Esophagus muscularis mucosa (tissue), 4 donors: ENCODE results near the genes DNAH2 and TMEM107.

- PRO-cap, result unidirectional peak, plus-strand start at chr17:7686680
- RAMPAGE, long total RNA, 4 experiments, result no peak in any of the 4 experiments
These were observed 790 bp downstream of the TP53 start for GRCh38 chr17:7686362-7687037.

DNA sequence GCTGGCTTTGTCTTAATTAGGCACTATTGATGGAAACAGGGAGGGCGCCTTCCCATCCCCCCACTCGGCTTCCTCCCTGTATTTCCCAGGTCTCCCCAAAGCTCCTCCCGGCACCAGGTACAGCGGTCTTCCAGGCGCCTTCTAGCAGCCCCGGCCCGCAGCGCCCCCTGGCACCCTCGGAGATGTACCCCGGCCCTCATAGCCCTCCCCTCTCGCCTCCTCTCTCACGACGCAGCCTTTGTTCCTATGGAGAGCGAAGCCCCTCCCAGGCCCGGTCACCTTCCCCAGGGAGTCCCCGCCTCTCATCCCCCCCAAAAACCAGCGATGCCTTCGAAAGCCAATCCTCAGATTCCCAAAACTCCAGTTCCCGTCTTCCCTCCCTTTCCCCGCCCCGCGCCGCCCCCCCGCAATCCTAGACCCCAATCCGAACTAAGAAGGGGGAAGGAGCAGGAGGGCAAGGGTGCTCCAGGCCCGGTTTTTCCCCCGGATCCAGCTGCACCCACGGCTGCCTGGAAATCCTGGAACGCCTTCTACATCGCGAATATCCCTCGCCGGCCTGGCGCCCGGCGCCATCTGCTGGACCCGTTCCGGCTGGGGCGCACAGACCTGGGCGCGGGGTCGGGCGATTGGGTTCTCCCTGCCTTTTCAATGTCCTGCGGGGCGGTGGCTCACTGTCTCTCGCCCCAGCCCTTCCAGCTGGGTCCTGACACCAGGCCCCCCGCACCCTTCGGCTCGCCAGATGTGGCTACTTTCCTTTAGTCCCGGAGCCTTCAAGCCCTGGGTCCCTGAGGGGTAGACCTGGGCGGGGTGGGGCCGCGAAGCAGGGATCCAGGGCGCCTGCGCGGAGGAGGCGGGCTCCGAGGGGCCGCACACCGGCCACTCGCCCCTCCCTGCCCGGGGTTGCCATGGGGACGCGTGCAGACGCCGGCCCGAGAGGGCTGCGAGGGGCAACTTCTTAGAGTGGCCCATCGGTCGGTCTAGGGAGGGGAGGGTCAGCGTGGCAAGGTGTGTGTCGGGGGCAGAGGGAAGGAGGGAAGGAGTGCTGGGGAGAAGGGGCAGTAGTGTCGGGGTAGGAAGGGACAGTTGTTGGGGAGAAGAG, at the start of gene DNAH2:
Gene DNAH2, plus strand, starts transcription at position 918 of the 1,099 bp plus-strand sequence.
- PRO-cap, result no peak
- RAMPAGE, long total RNA, 4 experiments, result no peak in any of the 4 experiments

DNA sequence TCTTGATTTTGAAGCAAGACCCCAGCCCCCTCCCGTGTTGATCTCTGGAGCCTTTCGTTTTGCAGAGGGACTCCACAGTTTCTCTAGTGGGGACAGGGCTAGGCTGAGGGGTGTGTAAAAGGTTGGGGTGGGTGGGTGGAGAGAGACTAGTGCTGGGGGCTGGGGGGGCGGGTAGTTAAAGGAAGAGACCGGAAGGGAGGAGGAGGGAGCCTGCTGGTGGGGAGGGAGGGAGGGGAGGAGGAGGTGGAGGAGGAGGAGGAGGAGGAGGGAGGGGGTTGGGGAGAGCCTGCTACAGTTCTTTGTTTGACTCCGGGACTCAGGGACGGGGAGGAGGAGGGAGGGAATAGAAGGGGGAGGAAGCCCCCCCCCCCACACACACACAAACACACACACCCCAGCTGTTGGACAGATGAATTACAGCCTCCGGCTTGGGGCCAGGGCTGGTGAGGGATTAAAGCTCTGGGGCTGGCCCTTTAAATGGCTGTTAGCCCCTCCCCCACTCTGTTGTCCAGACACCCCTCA, 4.1 kb downstream of the KDM6B start:
- PRO-cap, result no peak
- RAMPAGE, long total RNA, 4 experiments, result no peak in any of the 4 experiments

DNA sequence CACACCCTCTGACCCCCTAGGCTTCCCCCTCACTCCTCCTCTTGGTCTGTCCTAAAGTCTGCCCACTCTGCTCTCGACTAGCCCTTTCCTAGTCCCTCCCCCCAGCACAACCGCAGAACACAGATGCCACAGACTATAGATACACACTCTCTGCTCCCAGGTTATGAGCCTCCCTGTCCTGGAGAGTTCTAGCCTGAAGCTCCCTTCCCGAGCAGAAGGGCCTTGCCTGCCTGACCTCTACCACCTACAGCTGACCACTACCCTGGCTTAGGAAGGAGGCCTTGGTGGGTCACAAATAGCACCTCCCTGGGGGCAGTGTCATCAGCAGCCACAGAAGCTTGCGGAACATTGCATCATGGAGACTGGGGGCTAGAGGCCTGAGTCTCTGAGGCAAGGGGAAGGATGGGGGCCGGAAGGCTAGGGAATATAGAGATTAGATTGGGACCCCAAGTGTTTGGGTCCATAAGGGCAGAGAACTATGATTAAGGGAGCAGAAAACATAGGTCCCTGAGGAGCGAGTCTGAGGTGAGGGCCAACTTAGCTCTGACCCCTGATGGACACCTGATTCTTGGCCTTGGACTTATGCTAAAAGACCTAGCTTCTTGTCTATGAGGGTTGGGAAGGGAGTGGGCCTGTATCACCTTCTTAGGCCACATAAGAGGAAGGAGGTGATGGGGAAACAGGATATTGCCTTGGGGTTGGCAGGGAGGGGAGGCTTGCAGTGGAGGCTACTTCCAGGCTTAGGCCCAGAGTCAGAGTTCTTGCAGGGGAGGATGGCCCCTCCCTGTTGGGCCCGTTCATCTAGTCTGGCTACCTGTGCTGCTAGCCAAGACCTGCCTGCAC, 4.8 kb downstream of the KDM6B start:
- PRO-cap, result no peak
- RAMPAGE, long total RNA, 4 experiments, result no peak in any of the 4 experiments

GRCh38 chr17:7842490-7843507, 8.8 kb downstream of the KDM6B start:
- PRO-cap, result bidirectional peak, plus-strand start at chr17:7842861, minus-strand start at chr17:7842751; bidirectional peak, plus-strand start at chr17:7843181, minus-strand start at chr17:7843069
- RAMPAGE, long total RNA, 4 experiments, result no peak in any of the 4 experiments

DNA sequence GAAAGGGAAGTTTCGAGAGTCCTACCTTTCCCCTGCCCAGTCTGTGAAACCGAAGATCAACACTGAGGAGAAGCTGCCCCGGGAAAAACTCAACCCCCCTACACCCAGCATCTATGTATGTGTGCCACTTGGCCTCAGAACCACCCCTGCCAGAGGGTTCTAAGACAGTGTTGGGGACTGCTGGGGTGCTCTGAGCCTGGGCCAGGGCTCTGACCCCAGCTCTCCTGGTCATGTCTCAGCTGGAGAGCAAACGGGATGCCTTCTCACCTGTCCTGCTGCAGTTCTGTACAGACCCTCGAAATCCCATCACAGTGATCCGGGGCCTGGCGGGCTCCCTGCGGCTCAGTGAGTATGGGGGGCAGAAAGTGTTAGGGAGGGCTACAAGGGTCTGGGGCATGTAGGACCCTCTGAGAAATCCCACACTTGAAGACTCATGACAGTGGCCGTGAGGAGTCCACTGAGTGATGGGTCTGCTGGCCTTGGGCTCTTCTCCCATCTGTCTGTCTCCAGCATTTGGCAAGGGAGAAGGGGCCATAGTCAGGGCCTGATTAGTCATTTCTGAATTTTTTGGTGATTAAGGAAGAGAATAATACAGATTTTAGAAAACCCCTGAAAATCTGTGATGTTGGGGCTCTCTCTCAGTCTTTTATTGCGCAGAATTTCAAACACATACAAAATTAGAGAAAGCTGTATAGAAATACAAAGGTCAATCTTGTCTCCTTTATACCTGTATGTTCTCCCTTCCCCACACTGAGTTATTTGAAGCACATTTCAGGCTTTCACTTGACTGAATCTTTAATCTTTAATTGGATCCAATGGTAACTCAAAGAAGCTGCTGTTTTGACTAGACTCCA, 4.8 kb upstream of the TMEM88 start:
- PRO-cap, result no peak
- RAMPAGE, long total RNA, 4 experiments, result no peak in any of the 4 experiments

- PRO-cap, result no peak
- RAMPAGE, long total RNA, 4 experiments, result no peak in any of the 4 experiments
These were observed 1.1 kb upstream of the TMEM88 start for GRCh38 chr17:7853324-7854557.

DNA sequence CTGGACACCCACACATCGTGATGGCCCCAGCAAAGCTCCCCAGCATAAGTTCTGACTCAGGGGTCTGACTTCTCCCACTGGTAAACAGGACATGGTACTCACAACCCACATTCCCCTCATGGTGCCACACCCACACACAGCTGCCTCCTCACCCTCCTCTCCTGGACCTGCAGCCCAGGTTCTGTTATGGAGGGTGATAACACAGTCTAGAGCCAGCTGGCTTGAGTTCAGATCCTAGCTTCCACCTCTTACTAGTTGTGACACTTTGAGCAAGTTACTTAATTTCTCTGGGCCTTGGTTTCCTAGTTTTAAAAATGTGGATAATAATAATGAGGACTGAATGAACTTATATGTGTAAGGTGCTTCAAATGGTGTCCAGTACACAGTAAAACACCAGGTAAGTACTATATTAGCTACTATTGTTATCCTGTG, 841 bp upstream of the RNF227 start:
- PRO-cap, result no peak
- RAMPAGE, long total RNA, 4 experiments, result no peak in any of the 4 experiments

DNA sequence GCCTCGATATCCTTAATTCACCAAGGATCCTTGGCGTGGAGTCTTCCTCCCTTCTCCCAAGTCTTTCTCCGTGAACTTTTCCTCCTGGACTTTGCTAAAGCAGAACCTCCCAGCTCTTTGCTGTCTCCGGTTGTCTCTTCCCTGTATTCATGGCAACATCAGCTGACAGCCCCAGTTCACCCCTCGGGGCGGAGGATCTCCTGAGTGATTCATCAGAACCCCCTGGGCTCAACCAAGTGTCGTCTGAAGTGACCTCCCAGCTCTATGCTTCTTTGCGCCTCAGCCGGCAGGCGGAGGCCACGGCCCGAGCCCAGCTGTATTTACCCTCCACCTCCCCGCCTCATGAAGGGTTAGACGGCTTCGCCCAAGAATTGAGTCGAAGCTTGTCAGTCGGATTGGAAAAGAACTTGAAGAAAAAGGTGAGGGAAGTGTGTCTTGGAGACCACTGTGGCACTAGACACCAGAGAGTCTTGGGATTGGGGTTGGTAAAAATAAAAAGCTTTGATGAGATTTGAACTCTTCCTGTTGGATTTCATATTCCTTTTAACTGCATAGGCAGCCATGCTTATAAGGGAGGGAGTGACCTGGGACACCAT, 1.0 kb downstream of the CNTROB start:
- PRO-cap, result unidirectional peak, minus-strand start at position 151 of the sequence
- RAMPAGE, long total RNA, 4 experiments, result no peak in any of the 4 experiments

DNA sequence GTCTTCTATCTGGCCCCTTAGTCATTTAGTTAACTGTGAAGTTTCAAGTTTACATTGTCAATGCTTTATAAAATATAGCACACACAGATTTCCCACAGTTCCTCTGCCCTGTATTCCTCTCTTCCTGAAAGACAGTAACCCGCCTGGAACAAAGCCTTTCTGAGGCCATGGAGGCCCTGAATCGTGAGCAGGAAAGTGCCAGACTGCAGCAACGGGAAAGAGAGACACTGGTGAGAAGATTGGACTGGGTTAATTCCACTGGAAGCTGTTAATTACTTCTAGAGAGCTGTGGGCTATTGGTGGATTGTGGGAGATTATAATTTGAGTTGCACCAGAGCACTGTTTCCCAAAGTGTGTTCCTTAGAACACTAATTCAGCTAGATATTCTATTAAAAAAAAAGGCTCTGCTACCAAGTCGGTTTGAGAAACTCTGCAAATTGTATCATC, 5.0 kb downstream of the CNTROB start:
- PRO-cap, result no peak
- RAMPAGE, long total RNA, 4 experiments, result no peak in any of the 4 experiments

- PRO-cap, result no peak
- RAMPAGE, long total RNA, 4 experiments, result no peak in any of the 4 experiments
These were observed 14.9 kb downstream of the ALOXE3 start for GRCh38 chr17:8103209-8103979.

GRCh38 chr17:8123015-8123920, 638 bp downstream of the HES7 start:
- PRO-cap, result no peak
- RAMPAGE, long total RNA, 4 experiments, result no peak in any of the 4 experiments

DNA sequence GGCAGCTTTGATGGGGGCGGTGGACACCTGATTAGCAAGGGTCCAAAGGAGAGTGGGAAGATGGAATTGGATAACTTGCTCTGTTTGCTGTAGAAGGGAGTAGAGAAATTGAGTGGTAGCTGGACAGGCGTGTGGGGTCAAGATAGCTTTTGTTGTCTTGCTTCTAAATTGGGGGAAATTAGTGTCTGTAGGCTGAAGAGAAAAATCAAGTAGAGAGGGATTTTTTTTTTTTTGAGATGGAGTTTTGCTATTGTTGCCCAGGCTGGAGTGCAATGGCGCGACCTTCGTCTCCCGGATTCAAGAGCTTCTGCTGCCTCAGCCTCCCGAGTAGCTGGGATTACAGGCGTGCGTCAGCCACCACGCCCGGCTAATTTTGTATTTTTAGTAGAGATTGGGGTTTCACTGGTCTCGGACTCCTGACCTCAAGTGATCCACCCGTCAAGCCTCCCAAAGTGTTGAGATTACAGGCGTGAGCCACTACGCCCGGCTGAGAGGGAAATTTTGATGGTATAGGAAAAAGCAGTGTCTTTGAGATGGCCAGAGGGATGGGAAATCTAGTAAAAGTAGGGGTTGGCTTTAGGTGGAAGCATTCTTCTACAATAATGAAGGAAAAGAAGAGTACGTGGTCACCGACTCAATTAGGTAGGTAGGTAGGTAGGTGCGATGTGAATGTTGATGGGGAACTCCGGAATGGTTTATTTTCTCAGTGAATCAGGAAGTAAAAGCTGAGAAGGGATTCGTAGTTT, 14.1 kb upstream of the HES7 start:
- PRO-cap, result unidirectional peak, minus-strand start at position 312 of the sequence
- RAMPAGE, long total RNA, 4 experiments, result no peak in any of the 4 experiments

- PRO-cap, result no peak
- RAMPAGE, long total RNA, 4 experiments, result no peak in any of the 4 experiments
These were observed 8.6 kb downstream of the PER1 start for GRCh38 chr17:8143290-8144384.

GRCh38 chr17:8153541-8153996, 1.4 kb upstream of the PER1 start:
- PRO-cap, result bidirectional peak, plus-strand start at chr17:8153847, minus-strand start at chr17:8153680
- RAMPAGE, long total RNA, 4 experiments, result no peak in any of the 4 experiments

DNA sequence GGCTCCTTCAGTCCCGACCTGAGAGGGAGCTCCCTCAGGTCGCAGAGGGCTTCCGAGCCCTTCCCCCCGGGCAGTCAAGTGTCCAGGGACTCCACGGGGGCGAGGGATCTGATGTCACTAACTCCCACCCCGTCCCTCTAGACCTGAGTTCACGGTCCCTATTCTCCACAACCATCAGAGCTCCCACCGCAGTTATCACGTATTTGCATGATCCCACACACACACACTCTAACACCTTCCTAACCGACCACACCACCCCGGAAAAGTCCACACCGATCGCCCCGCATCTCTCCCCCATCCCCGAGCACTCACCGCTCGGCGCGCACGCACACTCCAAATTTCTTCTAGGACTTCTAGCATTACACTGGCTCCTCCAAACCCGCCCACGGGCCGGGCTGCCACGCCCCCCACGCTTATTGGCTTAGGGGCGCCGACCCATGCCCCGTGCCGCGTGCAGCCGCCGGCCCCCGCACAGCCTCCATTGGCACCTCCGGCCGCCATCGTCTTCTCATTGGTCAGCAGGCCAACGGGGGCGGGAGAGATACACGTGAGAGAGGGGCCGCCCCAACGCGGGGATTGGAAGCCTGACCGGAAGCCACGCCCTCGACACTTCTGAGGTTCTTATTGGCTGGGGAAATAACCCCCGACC, 3.9 kb upstream of the PER1 start:
- PRO-cap, result unidirectional peak, minus-strand start at position 20 of the sequence; unidirectional peak, minus-strand start at position 62 of the sequence; unidirectional peak, minus-strand start at position 230 of the sequence; bidirectional peak, plus-strand start outside the sequence, minus-strand start at position 335 of the sequence
- RAMPAGE, long total RNA, 4 experiments, result start-site peak on the minus strand in 4 of 4 experiments, centred at positions 328 to 340 of the sequence, 62 to 906 reads per replicate

DNA sequence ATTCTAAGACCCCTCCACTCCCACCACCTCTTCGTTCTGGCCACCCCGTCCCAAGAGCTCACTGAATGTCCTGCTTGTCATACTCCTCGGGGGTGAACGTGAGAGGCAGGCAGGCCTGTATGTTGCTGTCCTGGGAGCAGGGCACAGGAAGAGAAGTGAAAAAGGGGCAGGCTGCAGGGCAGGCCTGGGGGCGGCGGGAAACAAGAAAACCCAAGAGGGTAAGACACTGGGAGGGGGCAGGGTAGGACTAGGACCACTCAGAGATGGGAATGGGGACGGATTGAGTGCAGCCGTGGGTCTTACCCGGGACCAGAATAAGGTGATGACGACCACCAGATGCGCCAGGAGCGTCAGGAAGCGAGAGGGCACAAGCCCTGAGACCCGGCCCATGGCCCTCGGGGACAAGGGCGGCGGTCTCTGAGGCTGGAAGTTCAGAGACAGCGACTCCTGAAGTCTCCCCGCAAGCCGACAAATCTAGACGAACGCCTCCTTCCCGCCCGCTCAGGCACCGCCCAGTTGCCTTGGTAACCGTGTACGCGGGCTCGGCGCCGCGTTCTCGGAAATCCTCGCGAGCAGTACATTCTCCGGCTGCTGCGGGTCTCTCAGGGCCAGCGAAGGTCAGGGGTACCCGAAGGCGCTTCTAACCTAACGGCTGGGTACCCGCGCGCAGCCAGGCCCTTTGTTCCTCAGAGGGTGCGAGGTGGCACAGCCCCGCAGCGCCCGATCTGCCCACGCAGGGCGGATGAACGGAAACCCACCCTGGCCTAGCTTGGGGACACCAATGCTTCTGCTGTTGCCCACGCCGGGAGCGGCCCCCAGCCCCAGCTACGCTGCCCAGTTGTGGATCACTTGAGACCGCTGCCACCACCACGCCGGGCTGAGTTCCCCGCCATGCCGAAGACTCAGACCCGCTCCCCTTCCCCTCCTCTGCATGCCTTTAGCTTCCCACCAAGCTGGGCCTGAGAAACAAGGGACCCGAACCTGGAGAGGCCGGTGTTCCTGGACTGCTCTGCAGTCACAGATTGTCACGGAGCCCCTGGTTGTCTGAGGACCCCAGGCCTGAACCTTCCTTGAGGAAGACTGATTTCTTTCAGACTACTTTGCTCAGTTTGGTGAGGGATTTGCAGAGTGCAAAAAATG, at the start of gene TMEM107:
Gene TMEM107, minus strand, starts transcription at position 484 of the 1,140 bp plus-strand sequence.
- PRO-cap, result bidirectional peak, plus-strand start at position 548 of the sequence, minus-strand start at position 518 of the sequence
- RAMPAGE, long total RNA, 4 experiments, result start-site peak on the minus strand in 3 of 4 experiments, centred at positions 482 to 488 of the sequence, 47 to 107 reads per replicate

DNA sequence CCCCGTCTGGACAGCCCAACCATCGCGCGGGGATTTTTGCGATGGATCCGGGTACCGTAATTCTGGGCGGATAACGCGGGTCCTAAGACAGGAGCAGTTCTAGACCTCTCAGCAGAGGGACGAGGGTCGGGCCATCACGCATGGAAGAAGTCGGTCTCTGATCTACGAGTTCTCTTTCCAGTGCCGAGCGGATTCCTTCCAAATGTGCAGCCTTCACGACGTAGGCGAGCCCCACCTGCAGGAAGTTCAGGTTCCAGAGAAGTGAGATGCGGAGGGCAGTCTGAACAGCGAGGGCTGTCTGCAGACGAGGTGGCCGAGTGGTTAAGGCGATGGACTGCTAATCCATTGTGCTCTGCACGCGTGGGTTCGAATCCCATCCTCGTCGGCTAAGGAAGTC, 3.4 kb downstream of the BORCS6 start:
- PRO-cap, result bidirectional peak, plus-strand start at position 102 of the sequence, minus-strand start outside the sequence; bidirectional peak, plus-strand start at position 297 of the sequence, minus-strand start at position 166 of the sequence
- RAMPAGE, long total RNA, 4 experiments, result no peak in any of the 4 experiments

GRCh38 chr17:8190242-8190644, 263 bp upstream of the BORCS6 start:
- PRO-cap, result bidirectional peak, plus-strand start at chr17:8190397, minus-strand start at chr17:8190072
- RAMPAGE, long total RNA, 4 experiments, result no peak in any of the 4 experiments

GRCh38 chr17:8209771-8210437, 471 bp downstream of the AURKB start:
- PRO-cap, result no peak
- RAMPAGE, long total RNA, 4 experiments, result no peak in any of the 4 experiments